Smooth muscle cell (in vitro differentiated cells): ENCODE results near the gene SPHK1.

DNA sequence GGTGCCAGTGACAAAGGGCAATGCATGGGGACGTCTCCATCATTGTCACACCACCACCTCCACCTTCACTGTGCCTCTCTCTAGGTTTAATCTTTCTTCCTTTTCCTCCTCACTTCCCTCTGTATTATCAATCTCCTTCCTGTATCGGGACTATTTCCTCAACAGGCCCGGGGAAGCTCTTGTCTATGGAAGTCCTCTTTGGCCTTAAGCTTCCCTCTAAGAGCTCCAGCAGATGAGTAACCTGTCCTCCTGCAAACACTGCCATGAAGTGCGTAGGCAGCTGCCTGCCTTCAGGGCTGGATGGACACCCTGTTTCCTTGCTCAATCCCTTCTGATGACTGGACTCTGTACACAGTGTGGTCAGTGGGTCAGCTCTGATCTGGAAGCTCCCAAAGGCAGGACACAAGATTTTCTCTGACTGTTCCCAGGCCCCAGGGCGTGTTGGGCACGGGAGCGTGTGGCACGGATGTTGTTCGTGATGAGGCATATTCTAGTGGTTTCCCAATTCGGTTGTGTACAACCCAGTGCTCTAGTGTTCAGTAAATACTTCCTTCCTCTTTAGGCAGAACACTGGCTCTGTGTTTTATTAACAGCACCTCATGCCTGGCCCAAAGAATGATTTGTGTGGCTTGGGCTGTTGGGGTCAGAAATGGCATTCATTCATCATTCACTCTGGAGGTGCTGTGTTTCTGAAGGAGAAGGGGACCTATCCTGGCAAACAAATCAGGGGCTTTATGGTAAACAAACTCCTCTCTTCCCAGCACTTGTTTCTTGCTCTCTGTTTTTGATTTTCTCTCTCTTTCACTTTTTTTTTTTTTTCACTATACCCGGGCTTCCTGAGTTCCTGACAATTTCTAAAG, 11.8 kb upstream of the RNF157 start:
- RAMPAGE, long total RNA = no peak

DNA sequence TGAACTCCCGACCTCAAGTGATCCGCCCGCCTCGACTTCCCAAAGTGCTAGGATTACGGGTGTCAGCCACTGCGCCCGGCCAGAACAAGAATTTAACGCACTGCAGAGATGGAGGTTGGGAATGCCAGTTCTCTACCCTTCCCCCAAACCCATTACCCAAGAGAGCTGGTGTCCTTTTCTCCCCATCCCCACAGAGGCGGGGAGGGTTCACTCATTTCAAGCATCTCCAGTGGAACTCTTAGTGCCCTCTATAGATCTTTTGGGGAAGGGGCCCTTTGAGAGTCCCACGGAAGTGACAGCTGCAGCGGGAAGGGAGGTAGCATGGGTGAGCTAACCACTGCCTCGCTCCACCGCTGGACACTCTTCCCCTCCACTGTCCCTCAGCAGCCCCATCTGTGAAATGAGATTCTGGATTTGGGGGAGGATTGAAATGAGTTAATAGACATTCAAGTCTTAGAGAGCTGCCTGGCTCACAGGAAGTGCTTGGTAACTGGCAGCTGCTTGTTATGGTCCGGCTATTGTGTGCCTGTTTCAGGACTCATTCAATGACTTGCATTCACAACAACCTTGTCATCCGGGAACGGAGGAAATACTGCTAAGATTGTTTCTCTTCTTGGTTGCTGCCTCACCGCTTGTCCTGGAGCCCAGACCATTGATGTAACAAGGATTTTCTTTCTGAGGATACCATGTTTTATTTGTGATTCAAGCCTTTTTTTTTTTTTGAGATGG, 3.4 kb upstream of the UBALD2 start:
- RAMPAGE, long total RNA = no peak

DNA sequence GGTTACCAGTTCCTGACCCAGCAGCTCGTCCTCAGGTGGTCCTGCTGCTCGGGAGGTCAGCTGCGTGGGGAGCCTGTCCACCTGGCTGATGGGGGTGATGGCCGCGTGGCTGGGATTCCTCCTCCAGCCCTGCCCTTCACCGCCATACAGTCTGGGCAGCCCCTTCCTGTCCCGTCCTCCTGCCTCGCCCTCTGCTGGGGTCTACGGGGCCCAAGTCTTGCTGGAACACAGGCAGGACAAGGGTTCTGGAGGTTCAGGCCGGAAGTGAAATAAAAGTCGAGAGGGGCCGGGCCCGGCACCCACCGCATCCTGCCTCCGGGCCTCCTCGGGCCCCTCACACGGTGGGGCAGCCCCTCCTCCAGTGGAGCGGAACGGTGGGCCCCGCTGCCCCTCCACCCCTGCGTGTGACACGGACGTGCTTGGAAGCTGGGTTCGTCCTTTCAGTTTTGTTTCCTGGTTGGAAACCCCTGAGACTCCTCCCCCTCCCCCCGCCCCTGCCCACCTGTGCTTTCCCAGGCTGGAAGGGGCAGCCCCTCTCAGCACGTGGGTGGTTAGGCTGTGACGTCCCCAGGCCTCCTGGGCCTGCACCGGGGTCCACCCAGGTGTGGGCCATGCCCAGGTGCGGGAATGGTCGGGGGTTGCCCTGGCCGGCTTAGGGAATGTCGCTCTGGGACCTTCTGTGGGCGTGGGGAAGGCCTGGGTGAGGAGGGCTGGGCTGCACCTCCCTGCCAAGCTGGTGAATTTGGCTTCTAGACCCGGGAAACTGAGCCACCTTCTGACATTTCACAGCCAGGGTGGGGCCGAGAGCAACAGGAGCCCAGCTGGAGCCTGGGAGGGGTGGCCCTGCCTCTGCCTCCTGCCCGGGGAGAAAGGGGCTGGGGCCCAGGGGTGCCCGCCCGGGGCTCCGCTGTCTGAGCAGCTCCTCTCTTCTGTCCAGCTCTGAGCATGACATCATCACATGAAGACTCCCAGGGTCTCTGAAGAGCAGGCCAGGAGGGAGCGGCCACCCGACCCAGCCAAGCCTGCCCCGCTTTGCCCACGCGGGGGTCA, 7.0 kb downstream of the UBALD2 start:
- RAMPAGE, long total RNA = no peak

- RAMPAGE, long total RNA = no peak
These were observed 9.9 kb downstream of the UBALD2 start for GRCh38 chr17:76274936-76275481.

- RAMPAGE, long total RNA = no peak
These were observed 10.8 kb downstream of the UBALD2 start for GRCh38 chr17:76275802-76276588.

- RAMPAGE, long total RNA = no peak
These were observed 3.8 kb upstream of the PRPSAP1 start for GRCh38 chr17:76357476-76358003.

GRCh38 chr17:76382343-76382639, 2.1 kb upstream of the SPHK1 start:
- RAMPAGE, long total RNA = no peak

- RAMPAGE, long total RNA = no peak
These were observed at the start of gene SPHK1 for GRCh38 chr17:76384173-76384947. SPHK1 (plus strand) TSS chr17:76384609.

GRCh38 chr17:76425705-76426213, 27.2 kb downstream of the UBE2O start:
- RAMPAGE, long total RNA = no peak

DNA sequence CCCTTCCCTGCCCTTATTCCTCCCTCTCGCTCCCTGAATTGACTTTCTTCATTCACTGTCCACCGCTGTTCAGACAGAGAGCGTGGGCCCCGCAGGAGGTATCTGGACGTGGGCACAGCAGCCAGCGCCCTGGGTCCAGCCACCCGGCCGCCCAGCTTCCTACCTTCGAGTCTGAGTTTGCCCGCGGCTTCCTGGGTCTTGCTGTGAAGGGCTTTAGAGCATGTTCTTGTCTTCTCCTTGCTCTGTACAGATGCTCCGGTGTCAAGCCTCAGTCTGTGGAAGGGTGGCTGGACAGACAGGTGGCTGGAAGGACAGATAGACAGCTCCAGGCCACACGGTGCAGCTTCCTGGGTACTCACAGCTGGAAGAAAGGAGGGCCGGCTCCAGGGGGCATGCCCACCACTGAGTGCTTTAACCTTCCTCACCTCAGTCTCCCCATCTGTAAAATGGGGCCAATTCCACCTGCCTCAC, 13.6 kb downstream of the RHBDF2 start:
- RAMPAGE, long total RNA = no peak

- RAMPAGE, long total RNA = no peak
These were observed 10.7 kb downstream of the RHBDF2 start for GRCh38 chr17:76490446-76491005.

GRCh38 chr17:76498777-76499873, 2.1 kb downstream of the RHBDF2 start:
- RAMPAGE, long total RNA = no peak

GRCh38 chr17:76556722-76557317, 17.0 kb downstream of the PRCD start:
- RAMPAGE, long total RNA = no peak

GRCh38 chr17:76578228-76578852, 7.3 kb downstream of the ST6GALNAC2 start:
- RAMPAGE, long total RNA = no peak

DNA sequence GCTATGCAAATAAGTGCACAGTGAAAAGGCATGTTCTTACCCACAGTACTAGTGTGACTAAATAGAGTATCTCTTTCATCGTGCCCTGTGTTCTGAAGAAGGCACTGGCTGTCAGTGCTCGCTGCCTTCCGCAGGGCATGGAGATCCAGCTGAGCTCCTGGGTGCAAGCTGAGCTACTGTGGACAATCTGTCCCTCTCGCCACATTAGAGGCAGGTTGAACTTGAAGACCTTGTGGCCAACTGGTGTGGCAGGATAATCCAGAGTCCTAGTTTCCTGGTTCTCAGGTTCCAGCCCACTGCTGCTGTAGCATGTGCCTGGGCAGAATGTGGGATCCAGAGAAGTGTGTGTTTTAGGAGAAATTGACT, 1.9 kb upstream of the ST6GALNAC1 start:
- RAMPAGE, long total RNA = no peak

GRCh38 chr17:76680258-76681161, 30.3 kb downstream of the MXRA7 start:
- RAMPAGE, long total RNA = no peak

- RAMPAGE, long total RNA = no peak
These were observed 23.3 kb downstream of the MXRA7 start for GRCh38 chr17:76687466-76687908.

DNA sequence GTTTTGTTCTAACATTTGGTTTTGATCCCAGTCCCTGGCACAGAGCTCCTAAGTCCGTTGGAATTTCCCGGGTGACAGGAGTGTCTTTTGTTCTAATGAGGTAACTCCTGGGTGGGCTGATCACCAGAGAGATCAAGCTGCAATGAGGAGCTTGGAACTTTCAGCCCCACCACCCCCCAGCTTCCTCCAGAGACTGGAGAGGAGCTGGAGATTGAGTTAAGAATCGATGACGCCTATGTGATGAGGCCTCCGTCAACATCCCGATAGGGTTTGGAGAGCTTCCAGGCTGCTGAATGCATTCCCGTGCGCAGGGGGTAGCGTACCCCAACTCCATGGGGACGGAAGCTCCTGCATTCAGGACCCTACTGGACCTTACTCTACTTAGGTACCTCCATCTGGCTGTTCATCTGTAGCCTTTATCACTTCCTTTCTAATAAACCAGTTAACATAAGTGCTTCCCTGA, 19.8 kb downstream of the MXRA7 start:
- RAMPAGE, long total RNA = no peak

DNA sequence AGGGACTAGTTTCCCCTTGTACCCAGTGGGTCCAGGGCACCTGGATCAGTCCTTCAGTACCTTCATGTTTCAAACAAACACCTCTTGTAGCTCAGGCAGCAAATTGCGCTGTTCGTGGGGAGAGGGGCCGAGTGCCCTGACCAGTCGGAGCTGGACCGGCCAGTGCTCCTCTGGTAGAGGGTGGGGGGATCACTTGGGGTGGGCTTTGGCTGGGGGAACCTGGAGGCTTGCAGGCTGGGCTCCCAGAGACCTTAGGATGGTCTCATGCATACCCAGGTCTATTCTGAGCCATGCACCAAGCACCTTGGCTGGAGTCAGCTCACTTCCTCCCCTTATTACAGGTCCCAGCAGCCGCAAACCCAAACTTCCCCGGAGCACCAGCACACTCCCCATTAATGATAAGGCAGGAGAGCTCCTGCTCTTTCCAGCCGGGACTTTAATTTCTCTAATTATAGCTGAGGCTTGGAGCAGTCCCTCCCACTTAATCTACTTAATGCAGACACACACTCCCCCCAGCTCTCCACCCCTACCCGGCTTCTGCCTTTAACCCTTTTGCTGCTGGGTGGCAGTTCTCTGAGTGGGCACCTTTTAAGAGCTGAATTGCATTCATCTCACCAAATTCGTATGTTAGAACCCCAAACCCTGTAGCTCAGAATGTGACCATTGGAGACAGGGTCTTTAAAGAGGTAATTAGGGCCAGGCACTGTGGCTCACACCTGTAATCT, 26.3 kb upstream of the MGAT5B start:
- RAMPAGE, long total RNA = no peak

- RAMPAGE, long total RNA = start-site peak on the plus strand at chr17:77088685-77088946, 41 and 20 reads in 2 replicates
These were observed 52.0 kb upstream of the SEC14L1 start for GRCh38 chr17:77088342-77089696.